Thoracic aorta endothelial cell (primary cell): Measurements from ENCODE around the genes C16orf46, GCSH and CMIP.

GRCh38 chr16:79639567-79640235, 39.2 kb upstream of the MAF start:
- CAGE, long polyA plus RNA, result no peak

DNA sequence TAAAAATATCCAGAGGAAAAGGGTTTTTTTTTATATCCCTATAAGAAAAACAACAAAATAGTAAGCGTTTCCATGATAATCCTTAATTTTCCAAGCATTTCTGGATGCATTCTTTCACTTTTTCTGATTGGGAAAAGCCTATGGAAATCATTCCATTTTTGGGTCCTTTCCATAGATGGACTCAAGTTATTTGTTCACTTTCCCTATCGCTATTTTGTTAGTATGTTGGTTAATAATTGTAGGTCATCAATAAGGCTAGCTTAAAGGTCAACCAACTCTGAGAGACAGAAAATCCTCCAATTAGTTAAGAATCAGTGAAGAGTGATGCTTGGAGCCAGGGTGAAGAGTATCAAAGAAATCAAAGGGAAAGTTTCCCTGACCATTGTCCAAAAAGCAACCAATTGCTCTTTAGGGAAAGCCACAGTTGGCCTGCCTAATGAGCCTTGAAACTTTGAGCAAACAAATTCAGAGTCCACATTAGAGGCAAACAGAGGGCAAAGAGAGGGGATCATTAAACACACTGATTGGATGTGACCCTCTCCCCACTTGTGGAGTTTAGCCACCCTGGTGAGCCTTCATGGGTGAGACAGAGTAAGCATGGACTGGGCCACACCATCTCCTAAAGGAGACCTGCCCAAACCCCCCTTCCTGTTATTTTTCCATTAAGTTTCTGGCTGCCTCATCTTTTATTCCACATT, 133.4 kb upstream of the DYNLRB2 start:
- CAGE, long polyA plus RNA, result no peak

GRCh38 chr16:80552282-80552592, 11.4 kb downstream of the DYNLRB2 start:
- CAGE, long polyA plus RNA, result no peak

DNA sequence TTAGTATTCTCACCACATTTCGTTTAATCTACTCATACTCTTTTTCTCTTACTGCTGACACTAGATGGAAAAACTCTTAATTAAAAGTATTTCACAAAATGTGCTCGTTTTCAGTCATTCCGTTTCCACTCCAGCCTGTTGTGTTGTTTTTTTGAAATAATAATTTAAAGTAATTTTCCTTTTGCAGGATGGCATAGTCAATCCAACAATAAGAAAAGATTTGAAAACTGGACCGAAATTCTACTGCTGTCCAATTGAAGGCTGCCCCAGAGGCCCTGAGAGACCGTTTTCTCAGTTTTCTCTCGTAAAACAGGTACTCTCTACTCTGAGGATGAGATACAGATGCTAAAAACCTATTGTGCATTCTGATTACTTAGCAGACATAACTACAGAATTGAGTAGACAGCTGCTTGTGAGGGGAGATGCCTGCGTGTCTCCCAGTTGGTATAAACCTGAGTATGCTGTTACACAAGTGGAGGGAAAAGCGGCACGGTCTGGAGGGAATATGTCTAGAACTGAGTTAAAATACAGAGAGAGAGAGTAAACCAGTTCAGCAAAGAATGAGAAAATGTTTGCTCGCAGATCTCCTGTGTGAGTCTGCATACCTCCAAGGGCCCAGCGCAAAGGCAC, 5.6 kb downstream of the ATMIN start:
- CAGE, long polyA plus RNA, result no peak

- CAGE, long polyA plus RNA, result no peak
Observed at GRCh38 chr16:81076546-81077411, at the start of gene C16orf46. Gene C16orf46, minus strand, starts transcription at chr16:81077238.

DNA sequence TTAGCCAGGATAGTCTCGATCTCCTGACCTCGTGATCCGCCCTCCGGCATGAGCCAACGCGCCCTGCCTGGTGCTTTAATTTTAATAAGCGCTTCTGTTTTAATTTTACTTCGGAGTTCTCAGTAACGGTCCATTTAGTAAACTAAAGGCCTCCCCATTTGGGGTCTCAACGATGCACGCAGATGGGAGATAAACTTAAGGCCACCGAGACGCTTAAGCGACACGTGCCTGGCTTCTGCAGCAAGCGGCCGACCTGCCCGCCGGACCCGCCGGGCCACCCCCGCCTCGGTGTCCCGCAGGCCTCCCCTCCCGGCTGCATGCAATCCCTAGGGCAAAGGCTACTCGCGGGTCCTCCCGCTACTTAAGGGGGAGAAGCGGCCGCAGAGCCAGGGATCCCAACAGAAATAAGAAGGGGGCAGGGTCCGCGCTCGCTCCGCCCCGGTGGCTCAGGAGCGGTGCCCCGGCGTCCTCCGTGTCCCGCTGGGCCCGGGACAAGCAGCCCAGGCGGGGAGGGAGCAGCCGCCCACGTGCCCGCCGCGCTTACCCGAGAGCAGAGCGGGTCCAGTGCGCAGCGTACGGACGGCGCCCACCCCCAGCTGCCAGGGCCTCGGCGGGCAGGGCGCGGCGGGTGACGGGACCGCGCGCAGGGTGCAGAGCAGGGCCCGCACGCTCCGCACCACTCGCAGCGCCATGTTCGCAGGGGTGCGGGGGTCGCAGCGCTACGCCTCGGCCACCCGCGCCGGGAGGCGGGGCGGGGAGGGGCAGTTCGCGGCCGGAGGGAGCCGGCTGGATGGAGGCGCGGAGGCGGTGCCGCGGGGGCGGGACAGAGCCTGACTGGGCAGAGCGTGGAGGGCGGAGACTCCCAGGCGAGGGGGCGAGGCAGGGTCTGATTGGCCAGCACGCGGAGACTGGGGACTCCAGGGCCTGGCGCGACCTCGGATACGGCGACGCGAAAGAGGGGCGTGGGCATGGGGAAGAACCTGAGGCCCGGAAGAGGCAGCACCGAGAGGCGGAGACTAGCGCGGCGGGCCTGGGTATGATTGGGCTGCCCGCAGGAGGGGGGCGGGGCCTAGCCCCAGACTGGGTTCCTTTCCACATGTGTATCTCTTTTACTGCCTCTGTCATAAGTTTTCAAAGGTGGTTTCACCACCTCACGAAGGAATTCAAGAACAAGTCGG, at the start of gene GCSH:
GCSH (minus strand) TSS at position 809 of the 1,178 bp plus-strand sequence.
- CAGE, long polyA plus RNA, result no peak

DNA sequence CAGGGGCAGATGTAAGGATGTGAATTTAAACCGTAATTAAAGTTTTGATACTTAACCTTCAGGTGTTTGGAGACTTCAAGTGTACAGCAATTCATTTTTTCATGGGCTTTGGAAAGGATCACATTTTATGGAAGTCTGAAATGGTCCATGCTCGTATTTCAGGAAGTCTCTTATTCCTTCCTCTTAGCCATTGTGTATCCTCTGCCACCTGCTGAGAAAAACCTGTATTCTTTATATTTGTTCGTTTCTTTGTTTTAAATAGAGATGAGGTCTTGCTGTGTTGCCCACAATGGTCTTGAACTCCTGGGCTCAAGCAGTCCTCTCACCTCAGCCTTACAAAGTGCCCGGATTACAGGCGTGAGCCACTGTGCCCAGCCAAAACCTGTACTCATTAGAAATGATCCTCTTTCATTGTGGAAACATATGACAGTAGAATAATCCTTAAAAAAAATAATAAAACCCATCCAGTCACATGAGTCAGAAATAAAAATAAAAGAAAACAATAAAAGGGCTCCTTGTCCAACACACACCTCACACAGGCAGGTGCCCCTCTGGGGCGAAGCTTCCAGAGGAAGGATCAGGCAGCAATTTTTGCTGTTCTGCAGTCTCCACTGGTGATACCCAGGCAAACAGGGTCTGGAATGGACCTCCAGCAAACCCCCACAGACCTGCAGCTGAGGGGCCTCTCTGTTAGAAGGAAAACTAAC, 25.3 kb downstream of the GAN start:
- CAGE, long polyA plus RNA, result no peak

GRCh38 chr16:81340737-81341430, 26.1 kb downstream of the GAN start:
- CAGE, long polyA plus RNA, result no peak

GRCh38 chr16:81403329-81404010, 41.1 kb upstream of the CMIP start:
- CAGE, long polyA plus RNA, result no peak

- CAGE, long polyA plus RNA, result no peak
Observed at GRCh38 chr16:81444067-81444899, at the start of gene CMIP. Gene CMIP, plus strand, starts transcription at chr16:81444808.

DNA sequence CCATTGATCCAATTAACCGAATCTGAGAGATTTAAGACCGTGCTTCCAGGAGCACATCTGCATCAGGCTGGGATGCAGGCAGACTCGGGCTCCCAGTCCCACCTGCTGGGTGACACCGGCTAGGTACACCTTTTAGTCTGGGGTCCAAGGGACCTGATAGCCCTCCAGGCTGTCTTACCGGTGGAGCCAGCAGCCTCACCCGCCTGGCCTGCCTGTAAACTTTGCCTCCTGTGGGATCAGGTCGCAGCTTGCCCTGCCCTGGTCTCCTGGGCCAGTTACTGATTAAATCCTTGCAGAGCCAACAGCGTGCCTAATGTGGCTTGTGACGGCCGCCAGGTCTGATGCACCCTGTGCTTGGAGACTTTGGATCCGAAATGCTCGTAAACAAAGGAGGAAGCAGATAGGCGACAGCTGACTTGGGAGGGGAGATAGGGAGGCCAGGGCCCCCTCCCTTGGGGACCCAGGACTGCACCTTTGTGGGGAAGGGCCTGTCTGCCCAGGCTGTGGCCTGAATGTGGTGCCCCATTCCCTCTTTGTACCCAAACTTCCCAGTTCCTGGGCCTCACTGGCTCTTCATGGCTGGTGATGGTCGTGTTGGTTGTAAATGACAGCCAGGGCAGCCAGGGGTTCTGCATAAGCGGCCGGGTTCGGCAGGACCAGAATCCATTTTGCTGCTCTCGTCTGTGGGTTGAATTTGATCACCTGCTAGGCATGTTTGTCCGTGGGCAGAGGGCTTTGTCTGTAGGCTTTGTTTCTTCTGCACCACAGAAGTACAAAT, 3.9 kb downstream of the CMIP start:
- CAGE, long polyA plus RNA, result no peak

GRCh38 chr16:81460507-81460795, 15.8 kb downstream of the CMIP start:
- CAGE, long polyA plus RNA, result no peak

DNA sequence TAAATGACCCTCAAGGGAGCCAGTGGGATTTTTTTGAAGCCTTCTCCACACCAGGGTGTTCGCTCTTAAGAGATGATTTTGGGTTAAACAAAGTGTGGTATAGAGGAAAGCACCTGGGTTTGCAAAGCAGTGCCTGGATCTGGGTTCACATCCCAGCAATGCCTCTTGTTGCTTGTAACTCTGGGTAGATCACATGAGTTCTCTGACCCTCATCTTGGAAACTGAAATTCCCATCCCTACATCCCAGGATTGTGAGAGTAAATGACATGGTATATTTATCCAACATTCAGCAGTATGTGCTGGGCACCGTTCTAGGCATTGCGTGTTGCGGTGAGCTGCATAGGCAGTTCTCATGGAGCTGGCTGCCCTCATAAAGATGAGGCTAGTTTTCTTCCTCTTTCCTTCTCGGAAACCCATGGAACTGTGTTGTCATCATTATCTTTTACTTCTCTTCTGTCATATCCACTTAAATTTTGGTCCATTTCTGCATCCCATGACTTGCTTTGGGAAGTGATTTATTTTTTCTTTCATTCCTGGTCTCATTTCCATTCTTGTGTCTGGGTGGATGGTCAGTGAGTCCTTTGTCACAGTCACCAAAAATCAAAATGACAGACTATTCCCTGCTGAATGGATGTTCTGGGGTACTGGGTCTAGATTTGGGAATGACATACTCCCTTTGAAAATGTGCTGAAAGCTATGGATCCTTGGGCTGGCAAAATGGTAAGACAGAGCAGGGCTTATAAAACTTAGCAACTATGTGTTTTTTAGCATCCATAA, 17.2 kb downstream of the CMIP start:
- CAGE, long polyA plus RNA, result no peak

- CAGE, long polyA plus RNA, result no peak
Observed at GRCh38 chr16:81462383-81462953, 17.9 kb downstream of the CMIP start.

- CAGE, long polyA plus RNA, result no peak
Observed at GRCh38 chr16:81469302-81470624, 25.2 kb downstream of the CMIP start.

GRCh38 chr16:81487188-81487690, 42.6 kb downstream of the CMIP start:
- CAGE, long polyA plus RNA, result no peak

DNA sequence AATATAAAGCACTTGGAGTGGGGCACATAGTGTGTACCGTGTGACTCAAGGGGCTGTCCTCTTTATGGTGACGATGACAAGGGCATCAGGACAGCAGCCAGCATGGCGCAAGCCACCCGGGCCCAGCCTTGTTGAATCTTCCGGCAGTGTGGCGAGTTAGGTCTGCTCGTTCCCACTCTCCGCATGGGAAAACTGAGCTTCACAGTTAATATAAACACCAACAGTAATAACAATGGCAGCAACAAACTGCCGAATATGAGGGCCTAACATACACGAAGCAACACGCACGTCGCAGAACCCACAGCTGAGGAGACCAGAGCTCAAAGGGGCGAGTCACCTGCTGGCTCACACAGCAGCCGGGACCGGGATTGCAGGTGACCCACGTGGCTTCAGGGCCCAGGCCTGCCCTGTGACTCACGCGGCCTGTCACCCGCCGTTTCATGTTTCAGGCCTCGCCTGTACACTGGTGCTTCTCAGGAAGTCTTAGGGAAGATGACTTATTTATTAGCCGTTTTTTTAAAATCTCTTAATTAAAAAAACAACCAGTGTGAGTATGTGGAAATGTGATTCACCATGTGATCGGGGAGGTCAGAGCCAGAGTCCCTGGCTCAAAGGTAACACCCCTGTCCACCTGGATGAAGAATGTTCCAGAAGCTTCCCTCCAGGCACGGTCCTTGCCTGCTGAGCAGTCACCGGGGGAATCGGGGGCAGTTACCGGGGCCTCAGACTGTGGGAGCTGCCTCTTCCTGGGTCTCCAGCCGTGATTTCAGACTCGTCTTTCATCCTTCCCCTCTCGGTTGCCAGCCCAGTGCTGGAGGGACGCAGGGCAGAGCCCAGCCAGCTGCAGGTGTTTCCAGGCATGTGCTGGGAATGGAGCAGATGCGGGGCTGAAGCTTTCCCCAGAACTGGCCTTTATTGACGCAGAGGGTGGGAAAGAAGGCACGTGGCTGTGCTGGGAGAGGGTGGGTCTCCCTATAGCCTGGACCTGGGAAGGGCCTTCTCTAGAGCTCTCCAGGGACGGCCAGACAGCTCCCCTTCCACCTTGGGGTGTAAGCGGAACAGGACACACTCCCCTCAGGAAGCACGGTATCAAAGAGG, 49.2 kb downstream of the CMIP start:
- CAGE, long polyA plus RNA, result no peak

DNA sequence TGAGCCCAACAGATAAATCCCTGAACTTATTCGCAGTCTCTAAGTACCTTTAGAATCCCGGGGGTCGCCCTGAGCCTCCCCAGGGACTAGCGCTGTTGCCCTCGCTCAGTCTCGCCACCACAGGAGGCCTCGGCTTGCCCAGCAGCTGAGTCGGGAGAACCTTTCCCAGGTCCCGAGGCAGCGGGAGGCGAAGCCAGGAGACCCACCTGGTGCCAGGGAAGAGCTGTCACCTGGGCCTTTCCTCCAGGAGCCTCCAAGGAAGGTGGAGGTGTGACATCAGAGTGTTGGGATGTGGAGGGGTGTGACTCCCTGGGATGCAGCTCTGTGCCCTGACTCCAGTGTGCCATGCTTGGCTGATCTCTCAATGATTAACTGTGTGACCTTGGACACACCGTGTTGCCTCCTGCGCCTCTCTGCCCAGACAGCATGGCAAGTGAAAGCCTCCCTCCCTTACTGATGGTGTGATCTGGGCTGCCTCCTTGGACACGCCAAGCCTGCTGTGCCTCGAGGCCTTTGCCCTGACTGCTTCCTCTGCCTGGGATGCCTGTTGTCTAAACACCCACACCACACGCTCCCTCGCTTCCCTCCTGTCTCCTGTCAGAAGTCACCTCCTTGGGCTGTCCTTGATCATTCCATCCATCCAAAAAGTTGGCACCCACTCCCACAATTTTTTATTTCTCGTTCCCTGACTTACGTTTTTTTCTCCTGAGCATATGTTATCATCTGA, 88.0 kb downstream of the CMIP start:
- CAGE, long polyA plus RNA, result no peak

DNA sequence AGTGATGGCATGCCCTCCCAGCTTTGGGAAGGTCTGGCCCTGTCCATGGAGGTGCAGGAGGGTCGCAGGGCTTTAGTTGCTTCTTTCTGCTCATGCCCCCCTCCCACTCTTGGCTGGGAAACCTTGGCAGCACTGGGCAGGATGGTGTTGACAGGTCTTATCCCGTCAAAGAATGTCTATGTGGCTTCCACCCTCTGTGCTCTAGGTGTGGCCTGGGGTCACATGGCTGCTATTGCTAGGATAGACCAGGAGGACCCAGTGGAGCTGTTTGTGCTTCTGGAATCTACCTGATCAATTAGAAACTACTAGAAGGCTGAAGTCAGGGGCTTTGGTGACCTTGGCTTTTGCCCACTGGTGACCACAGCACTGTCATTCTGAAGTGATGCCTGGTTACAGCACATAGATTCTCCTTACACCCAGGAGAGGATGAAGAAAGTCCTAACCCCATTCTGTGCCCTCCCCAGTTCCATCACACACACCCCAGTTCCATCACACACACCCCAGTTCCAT, 105.8 kb downstream of the CMIP start:
- CAGE, long polyA plus RNA, result no peak

- CAGE, long polyA plus RNA, result no peak
Observed at GRCh38 chr16:81584227-81584562, 139.6 kb downstream of the CMIP start.